AG09309 (cell line): ENCODE results near the genes ARHGAP20, SIK2 and FDXACB1.

DNA sequence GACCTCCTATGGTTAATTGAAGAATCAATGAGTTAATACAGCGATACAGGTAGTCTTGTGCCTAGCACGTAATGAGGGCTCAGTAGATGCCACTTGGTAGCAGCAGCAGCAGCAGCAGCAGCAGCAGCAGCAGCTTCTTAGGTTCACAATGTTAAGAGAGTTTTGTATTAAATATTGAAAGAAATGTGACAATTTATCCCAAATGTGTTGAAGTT, 1.2 kb downstream of the FDX1 start:
- RRBS: no CpG with 5 or more reads among the region's 2 CpGs

DNA sequence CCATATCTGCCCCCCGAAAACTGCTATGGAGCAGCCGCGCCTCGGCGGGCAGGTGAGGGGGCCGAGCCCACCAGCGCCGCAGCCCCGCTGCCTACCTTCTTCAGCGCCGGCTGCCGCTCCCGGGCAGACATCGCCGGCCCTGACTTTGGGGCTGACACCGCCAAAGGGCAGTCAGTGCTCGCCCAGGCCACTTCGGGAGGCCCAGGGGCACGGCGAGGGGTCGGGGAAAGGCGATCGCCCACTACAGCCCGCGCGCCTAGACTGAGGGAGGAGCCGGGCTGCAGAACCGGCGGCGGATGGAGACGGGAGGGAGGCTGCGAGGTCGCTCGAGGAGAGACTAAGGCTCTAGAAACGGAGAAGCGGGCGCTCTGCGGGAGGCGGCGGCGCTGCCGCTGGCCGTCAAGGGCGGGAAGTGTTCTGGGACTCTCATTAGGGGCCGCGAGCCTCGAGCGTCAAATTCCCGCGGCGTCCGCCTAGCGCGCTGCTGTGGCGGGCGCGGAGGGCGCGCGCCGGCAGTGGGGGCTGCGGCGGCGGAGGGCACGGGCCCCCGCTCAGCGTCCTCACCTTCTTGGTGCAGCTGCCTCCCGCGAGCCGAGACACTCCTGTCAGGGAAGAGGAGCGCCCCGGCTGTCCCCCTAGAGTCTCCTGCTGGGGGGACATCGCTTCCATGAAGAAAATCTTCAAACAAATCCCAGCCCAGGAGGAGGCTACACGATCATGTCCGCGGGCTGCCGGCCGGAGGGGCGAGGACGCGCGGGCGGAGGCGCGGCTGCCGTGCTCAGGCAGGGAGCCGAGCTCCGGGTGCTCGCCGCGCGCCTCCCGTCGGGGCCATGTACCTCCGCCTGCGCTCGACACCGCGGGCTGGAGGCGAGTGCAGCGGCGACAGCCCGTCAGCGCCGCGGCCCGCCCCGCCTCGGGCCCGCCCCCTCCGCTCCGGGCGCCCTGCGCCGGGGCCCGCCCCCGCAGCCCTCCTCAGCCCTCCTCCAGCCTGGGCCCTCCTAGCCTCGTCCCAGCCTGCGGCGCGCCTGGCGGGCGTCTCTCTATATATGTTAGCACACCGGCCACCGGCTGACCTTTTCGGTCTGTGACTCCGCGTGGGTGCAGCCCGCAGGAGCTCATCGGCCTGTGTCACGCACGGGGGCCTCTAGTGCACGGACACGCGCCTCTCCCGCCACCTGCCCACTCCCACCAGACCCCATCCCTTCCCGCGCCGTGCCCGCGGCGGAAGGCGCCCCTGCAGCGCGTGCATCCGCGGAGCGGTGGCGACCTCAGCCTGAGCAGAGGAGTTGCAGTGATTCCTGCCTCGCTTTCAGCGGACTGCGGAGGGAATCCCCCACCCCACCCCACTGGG, at the start of gene ARHGAP20:
Gene ARHGAP20, minus strand, starts transcription at position 875 of the 1,351 bp plus-strand sequence.
- RRBS: 1% methylated on average over 11 of the region's 152 CpGs

DNA sequence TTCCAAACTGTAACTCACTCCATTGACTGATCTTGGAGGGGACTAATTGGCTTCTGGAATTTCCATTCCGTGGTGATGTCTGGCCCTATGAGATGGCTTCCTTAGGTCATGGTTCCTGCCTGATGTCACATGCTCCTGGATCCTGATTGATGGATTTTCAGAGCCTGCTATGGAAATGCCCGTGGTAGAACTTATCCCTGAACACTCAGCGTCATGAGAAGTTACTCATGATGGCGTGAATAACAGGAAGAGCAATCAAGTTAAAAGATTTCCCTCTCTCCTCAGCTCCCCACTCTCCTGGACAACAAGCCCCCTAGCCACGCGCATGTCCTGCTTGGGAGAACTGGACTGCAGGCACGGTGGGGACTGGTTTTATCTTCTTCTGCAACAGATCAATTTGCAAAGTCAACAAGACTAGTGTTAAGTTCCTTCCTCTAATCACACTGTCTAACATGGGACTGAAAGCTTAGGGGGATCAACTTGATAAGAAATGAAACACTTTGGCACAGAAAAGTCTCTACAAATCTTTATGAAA, 27.7 kb downstream of the POU2AF1 start:
- RRBS: no CpG with 5 or more reads among the region's 7 CpGs

DNA sequence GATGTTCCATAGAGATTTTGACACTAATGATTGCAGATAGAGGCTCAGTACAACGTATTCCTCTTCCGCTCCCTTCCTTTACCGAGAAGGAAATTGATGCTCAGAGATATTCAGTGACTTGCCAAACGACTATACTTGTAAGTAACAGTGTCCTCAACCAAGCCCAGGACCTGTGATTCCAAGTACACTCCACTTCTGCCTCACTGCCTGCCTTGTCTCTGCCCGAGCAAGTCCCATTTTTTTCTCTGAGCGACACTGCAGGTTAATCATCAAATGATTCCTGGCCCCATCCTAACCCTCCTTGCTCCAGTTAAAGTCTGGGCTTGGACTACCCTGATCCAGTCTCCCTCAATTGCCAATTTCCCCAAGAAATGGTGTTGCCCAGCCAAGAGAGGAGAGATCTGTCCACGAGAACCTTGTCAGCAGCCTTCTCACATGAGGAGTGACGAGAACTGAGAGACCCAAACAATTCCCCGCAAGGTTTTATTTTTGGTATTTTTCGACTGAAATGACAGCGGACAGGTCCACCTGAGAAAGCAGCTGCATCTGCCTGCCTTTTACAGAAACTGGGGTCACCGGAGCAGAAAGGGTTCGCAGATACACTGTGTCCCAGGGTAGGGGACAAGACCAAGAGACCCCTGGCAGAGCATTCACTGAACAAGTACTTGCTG, 11.6 kb downstream of the POU2AF1 start:
- RRBS: no CpG with 5 or more reads among the region's 13 CpGs

DNA sequence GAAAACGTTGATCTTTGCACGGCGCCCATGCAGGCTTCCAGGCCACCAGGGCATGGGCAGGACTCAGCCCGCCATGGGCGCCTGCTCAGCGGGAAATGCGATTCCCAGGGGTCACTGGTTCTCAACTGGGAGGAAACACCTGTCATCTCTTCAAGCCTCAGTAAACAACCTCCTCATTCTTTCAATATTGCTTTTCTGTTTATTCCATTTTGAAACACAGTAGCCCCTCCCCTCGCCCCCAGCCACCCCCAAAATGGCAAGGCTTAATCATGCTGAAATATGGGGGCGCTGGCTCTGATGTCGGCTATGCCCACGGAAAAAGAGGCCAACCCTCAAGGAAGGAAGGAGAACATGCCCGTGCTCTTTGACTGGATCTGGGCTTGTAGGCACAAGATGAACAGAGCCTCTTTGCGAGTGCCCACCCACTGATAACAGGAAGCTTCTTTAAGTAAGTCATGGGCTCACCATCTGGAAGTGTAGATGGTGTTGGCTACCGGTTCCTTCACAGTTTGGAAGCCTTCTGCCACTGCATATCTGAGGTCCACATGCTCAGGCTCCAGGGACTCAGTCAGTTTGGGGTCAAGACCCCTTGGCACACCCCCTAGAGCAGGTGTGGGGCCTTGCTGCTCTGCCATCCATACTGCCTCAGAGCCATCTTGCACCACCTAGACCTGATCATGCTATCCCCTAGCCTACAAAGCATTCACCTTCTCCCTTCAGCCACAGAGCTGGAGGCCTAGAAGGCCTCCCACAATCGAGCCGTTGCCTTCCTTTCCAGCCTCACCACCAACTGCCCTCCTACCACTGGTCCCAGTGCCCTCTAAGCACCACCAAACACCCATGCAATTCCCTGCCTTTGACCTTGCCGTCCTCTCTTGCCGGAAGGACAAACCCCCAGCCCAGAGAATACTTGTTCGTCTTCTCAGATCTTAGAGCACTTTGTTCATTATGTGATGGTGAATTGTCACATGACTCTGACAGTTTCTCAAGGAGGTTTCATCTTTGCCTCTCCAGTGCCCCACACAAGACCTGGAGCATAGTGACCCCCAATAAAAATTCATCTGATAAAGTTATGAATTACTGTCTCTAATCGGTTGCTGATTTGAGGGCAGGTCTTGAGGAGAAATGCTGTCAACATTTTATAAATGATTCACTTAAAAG, 913 bp upstream of the POU2AF1 start:
- RRBS: no CpG with 5 or more reads among the region's 20 CpGs

DNA sequence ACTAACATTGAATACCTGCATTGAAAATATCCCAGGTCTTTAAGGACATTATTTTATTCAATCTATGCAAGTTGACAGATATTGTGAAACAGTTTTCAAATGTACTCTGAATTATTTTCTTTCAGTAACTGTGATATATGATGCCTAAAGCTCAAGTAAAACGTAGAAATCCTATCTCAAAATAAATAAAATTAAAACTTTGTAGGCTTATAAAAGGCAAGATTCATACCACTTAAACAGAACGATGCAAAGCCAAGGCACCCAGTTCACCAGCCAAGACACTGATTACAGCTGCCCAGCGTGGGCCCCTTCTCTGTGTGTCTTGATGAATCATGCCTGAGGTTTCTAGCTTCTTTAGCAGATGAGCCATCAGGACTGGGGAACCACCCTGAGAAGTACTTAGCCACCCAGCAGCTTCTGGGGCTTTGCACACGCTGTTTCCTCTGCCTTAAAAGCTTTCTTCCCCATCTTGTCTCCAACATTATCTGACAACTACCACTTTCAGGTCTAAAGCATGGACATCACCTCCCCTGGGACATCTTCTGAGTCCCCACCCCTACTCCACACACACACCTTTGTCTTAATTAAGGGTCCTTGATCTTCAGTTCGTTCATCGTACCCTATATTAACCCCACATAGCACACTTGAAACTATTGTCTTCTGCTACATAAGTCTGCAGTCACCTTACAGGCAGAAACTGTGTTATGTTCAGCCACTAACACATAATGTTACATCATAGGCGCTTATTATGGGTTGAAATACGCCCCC, 8.8 kb upstream of the LAYN start:
- RRBS: no CpG with 5 or more reads among the region's 8 CpGs

DNA sequence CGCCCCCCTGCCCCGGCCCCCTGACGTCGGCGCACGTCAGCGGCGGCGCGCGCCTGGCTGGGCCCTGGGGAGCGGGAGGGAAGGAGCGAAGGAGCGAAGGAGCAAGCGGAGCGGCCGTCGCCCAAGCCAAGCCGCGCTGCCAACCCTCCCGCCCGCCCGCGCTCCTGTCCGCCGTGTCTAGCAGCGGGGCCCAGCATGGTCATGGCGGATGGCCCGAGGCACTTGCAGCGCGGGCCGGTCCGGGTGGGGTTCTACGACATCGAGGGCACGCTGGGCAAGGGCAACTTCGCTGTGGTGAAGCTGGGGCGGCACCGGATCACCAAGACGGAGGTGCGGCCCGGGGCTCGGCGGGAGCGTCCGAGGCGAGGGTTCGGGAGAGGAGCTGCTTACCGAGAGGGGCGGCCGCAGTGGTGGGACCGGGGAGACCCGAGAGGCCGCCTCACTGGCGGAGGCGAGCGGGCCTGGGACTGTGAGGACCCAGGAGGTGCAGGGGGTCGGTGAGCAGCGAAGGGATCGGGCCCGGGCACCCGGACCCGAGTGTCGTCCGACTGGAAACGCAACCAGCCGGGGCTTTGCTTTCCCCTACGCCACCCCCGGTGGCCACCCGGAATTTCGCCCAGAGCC, at the start of gene SIK2:
Gene SIK2, plus strand, starts transcription at position 81 of the 624 bp plus-strand sequence.
- RRBS: 2% methylated on average over 25 of the region's 71 CpGs

GRCh38 chr11:111602993-111603925, 1.0 kb downstream of the SIK2 start:
- RRBS: 2% methylated on average over 19 of the region's 37 CpGs

DNA sequence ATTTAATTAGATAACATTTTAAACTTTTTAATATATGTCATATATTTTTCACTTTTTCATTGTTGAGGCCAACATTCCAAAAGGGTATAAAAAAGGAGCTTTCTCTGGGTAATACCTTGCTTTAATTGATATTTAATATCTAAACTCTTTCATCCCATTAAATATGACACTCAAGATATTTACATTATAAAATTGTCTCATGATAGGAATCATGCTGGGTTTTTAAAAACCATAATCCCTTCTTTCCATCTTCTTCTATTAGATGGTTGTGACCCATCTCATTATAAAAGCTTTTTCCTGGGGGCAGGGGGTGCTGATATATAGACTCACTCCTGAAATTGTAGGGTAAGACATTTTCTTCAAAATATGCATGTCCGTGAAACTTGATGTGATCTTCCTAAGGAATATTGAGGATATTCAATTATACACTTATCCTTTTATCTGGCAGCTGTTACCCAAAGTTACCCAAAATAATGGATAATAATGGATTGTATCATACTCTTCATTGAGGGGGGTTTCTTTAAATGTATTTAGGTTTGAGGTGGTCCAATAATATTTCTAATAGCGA, 10.9 kb downstream of the SIK2 start:
- RRBS: no CpG with 5 or more reads among the region's 2 CpGs

GRCh38 chr11:111725713-111726890, 40.1 kb downstream of the PPP2R1B start:
- RRBS: no CpG with 5 or more reads among the region's 26 CpGs

DNA sequence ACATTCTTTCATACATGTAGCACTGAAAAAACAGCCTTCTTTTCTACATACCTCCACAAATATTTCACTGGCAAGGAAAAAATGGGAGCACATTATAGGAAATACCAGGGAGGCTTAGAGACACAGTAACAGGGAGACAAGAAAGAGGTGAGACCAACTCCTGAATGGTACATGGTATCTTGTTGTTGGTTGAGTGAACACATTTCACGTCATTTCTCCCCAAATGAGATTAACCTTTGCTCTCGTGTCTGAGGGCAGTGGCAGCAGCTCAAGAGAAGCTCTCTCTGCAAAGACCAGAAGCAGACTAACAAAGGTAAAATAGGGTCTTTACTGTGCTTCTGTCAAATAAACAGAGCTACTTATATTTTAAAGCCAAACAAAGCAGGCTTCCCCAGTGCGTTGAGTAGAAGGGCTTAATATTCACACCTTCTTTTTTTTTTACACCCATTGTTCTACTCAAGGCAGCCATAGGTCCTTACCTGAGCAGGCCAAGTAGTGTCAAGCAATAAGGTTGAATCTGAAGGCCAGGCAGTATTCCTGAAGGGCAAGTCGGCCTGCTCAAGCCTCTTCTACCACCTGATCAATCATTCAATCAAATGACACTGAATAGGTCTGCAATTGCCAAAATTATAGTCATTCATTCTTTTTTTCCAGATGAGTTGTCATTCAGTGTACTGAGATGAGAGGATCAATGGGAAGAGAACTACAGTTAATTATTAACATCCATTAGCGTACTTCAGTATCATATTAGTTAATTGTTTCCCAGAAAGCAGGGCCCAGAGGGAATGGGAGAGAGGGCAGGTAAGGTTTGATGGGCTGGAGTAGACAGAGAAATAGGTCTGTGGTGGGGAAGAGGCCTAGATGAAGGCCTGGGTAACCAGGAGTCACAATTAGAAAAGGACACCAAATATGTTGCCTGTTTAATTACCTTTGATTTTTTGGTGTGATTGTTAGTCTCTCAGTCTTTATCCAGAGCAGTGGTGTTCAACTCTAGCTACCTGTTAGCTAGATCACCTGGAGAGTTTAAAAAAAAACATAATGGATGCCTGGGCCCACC, 11.8 kb upstream of the PPP2R1B start:
- RRBS: no CpG with 5 or more reads among the region's 5 CpGs

DNA sequence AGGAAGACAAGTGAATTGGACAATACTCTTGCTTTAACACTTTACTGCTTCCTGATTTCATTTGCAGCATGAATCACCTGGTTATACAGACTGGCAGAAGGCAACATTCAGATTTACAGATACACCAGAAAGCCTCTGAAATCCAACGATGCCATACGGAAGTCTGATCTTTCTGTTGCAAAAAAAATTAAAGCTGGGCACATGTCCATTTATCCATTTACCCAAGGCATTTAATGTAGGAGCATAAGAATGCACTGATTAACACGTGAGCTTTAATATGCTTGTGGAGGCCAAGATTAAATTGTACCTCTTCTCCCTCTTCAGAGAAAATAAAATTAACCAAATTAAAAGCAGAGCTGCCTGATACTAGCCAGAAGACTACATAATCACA, 16.1 kb upstream of the PPP2R1B start:
- RRBS: no CpG with 5 or more reads among the region's 3 CpGs

- RRBS: no CpG with 5 or more reads among the region's 12 CpGs
Measured at GRCh38 chr11:111845071-111846093, 26.0 kb downstream of the ALG9 start.

- RRBS: 2% methylated on average over 10 of the region's 59 CpGs
Measured at GRCh38 chr11:111878744-111879679, at the start of gene FDXACB1. Gene FDXACB1, minus strand, starts transcription at chr11:111879165.

- RRBS: no CpG with 5 or more reads among the region's 1 CpG
Measured at GRCh38 chr11:111933826-111934275, 3.3 kb upstream of the DIXDC1 start.

GRCh38 chr11:111938041-111939396, 1.4 kb downstream of the DIXDC1 start:
- RRBS: no CpG with 5 or more reads among the region's 21 CpGs

GRCh38 chr11:111942841-111943305, 5.7 kb downstream of the DIXDC1 start:
- RRBS: no CpG with 5 or more reads among the region's 9 CpGs

GRCh38 chr11:112024117-112024620, 1.0 kb upstream of the DLAT start:
- RRBS: no CpG with 5 or more reads among the region's 8 CpGs